AG09319 (cell line): ENCODE measurements around a stretch of chr3.

GRCh38 chr3:112136002-112136386, 2.9 kb upstream of the GCSAM start:
- RRBS: no CpG with 5 or more reads among the region's 1 CpG

GRCh38 chr3:112564487-112565190, 2.8 kb downstream of the SLC35A5 start:
- RRBS: no CpG with 5 or more reads among the region's 11 CpGs

DNA sequence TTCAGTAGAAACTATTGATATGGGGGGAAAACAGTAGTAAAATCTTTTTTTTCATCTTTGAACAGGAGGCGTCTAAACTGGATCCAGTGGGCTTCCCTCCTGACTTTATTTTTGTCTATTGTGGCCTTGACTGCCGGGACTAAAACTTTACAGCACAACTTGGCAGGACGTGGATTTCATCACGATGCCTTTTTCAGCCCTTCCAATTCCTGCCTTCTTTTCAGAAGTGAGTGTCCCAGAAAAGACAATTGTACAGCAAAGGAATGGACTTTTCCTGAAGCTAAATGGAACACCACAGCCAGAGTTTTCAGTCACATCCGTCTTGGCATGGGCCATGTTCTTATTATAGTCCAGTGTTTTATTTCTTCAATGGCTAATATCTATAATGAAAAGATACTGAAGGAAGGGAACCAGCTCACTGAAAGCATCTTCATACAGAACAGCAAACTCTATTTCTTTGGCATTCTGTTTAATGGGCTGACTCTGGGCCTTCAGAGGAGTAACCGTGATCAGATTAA, 18.7 kb downstream of the SLC35A5 start:
- RRBS: no CpG with 5 or more reads among the region's 6 CpGs

- RRBS: no CpG with 5 or more reads among the region's 11 CpGs
Observed at GRCh38 chr3:113147546-113148443, 63.6 kb upstream of the BOC start.

GRCh38 chr3:113193153-113193735, 18.1 kb upstream of the BOC start:
- RRBS: no CpG with 5 or more reads among the region's 9 CpGs

DNA sequence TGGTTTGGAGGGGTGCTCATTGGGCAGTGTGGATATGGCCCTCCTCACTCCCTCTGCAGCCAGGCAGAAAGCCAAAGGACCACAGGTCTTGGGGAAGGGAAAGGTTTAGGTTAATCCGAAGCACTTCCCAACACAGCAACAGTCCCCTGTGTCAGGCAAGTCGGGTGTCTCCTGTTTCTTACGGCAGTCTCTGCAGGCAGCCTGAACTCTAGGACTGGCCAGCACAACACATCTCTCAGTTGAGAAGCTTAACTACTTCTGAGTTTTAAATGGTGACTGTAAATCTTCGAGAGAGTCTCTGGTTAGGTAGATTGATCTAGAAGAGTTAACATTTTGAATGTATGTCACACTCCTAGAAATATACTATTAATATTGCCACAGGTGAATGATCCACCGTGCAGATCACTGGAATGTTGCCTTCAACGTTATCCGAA, 36.8 kb downstream of the BOC start:
- RRBS: no CpG with 5 or more reads among the region's 7 CpGs

DNA sequence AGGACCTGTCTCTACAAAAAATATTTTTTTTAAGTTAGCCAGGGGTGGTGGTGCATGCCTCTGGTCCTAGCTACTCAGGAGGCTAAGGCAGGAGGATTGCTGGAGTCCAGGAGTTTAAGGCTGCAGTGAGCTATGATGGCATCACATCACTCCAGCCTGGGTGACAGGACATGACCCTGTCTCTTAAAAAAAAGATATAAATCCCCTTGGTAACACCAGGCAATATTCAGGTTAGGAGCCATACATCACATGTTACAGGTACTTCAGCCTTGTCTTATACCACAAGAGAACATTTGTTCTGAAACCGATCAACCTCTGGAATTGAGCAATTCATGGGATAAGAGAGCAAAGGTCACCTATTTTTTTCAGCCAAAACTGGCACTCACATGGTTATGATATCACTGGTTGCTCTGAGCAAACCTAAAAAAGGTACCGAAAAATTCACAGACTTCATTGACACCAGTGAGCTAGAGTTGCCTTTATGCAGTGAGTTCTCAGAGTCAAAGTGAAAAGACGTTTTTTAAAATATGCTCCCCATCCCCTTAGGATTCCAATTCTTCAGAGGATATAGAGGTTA, 9.1 kb downstream of the SPICE1 start:
- RRBS: no CpG with 5 or more reads among the region's 3 CpGs

DNA sequence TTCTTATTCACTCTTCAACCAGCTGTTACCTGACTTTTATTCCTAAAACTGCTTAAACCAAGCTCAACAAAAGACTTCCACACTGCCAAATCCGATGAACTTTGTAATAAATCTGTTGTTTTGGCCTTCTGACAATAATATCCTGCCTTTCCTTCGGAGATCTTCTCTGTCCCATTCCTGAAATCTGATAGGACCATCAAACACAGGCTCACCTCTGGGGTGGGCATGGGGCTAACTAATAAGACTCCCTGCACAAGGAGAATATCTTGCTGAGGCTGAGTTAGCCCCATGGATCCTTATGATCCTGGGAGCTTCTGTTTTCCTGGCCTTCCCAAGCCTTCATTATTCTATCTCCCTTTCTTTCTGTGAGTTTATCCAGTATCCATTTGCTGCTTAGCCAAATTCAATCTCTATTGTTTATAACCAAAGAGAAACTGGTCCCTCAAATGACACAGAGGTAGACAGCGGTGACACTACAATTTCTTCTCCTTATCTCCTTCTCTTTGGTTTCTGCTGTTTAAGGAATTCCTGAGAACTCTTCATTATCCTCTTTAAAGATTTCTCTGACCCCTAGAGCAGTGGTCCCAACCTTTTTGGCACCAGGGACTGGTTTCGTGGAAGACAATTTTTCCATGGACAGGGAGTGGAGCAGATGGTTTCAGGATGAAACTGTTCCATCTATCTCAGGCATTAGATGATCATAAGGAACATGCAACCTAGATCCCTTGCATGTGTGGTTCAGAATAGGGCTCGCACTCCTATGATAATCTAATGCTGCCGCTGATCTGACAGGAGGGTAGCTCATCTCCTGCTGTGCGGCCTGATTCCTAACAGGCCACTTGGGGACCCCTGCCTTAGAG, 4.9 kb downstream of the USF3 start:
- RRBS: no CpG with 5 or more reads among the region's 7 CpGs

DNA sequence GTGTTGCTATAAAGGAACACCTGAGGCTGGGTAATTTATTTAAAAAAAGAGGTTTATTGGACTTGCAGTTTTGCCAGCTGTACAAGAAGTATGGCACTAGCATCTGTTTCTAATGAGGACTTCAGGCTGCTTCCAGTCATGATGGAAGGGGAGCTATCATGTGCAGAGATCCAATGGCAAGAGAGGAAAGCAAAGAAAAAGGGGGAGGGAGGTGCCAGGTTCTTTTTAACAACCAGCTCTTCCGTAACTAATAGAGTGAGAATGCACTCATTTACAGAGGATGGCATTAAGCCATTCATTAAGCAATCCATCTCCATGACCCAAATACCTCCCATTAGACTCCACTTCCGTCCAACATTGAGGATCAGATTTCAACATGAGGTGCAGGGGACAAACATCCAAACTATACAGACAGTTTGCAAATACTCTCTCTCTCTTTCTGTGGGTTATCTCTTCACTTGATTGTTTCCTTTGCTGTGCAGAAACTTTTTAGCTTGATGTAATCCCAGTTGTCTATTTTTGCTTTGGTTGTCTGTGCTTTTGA, 21.1 kb downstream of the ZDHHC23 start:
- RRBS: no CpG with 5 or more reads among the region's 2 CpGs

DNA sequence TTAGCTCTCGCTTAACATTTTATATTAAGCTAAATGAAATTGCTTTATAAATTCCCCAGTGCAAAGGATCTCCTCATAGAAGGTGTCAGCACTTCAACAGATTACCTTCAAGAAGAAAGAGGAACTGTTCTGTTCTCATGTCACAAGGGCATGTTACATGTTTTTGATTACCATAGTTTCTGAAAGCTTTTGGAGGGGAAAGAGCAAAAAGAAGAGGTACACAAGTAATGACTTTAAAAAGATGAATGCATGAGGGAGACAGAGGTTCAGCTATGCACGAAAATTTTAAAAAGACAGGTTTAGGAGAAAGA, 45.2 kb downstream of the CCDC191 start:
- RRBS: no CpG with 5 or more reads among the region's 2 CpGs

GRCh38 chr3:114214619-114215624, 22.5 kb downstream of the ZNF80 start:
- RRBS: no CpG with 5 or more reads among the region's 6 CpGs

DNA sequence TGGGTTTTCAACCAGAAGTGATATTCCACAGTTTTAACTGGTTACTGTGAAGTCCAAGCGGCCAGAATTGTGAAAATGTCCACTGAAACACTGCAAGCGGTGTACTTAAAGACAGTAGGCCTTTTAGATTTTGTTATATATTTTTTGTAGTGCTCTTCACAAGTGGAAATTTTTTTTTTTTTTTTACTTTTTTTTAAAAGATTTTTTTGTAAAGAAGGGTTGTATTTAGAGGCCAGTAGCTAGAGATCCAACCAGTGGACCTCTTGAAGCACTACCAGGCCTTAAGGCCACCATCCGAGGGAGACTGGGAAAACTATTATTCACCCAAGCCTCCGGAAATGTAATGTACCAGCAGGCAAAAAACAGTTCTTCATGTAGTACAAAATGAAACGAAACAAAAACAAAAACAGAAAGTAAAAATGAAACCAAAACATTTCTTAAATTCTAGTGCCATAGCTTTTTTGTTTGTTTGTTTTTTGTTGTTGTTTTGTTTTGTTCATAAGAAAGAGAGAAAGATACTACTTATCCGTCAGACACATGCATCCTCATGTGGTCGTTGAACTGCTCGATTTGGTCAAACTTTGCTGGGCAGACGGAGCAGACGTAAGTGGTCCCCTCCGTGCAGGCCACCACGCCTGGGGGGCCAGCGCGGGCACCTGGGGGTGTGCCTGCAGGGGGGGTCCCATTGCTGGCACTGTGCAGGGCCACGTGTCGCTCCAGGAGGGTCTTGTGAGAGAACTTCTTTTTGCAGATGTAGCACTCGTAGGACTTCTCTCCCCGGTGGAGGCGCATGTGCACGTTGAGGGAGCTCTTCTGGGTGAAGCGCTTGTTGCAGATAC, 44.9 kb downstream of the TIGIT start:
- RRBS: no CpG with 5 or more reads among the region's 21 CpGs

- RRBS: no CpG with 5 or more reads among the region's 12 CpGs
Observed at GRCh38 chr3:114450965-114452209, 157.6 kb downstream of the TIGIT start.

DNA sequence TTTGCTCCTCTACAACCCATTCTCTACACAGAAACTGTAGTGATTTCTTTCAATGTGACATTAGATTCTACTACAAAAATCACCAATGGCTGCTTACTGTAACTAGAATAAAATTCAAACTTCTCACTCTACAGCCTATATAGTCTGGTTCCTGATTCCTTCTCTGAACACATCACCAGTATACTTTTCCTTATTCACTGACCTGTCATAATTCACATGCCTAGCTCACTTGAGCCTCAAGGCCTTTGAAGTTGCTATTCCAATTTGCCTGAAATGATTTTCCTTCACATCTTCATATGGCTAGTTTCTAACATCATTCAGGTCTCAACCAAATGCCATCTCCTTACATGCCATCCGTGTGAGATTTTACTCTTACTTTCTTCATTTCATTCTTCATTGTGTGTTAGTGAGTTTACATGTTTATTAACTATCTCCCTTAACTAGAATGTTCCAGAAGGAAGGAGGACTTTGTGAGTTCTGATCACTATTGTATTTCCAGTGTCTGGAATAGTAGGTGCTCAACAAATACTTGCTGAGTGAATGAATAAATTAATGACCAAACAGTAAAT, 264.9 kb downstream of the TIGIT start:
- RRBS: no CpG with 5 or more reads among the region's 1 CpG

- RRBS: no CpG with 5 or more reads among the region's 3 CpGs
Observed at GRCh38 chr3:114616909-114618027, 323.4 kb downstream of the TIGIT start.

GRCh38 chr3:114781917-114782434, 365.1 kb downstream of the ZBTB20 start:
- RRBS: no CpG with 5 or more reads among the region's 3 CpGs

DNA sequence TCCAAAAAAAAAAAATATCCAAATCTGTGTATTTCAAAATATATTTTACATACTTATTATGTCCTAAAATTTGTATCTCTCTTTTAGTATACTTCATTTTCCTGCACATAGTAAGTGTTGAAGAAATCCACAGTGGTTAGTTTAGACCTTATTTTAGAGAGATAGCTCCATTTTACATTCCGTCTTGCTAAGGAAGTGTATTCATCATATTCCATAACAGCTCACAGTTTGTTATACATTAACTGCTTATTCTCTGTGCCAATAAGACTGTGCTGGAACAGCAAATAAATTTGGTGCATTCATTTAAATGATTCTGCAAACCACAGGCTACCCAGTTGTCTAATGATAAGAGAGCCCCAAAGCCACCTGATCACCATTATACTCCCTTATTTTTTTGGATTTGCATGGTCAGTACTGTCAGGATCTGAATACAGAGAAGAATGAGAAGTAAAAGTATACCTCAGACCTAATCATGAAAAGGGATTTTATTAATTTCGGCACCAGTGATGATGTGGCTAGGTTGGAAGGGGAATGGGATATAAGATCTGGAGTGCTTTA, 255.0 kb downstream of the ZBTB20 start:
- RRBS: no CpG with 5 or more reads among the region's 2 CpGs

DNA sequence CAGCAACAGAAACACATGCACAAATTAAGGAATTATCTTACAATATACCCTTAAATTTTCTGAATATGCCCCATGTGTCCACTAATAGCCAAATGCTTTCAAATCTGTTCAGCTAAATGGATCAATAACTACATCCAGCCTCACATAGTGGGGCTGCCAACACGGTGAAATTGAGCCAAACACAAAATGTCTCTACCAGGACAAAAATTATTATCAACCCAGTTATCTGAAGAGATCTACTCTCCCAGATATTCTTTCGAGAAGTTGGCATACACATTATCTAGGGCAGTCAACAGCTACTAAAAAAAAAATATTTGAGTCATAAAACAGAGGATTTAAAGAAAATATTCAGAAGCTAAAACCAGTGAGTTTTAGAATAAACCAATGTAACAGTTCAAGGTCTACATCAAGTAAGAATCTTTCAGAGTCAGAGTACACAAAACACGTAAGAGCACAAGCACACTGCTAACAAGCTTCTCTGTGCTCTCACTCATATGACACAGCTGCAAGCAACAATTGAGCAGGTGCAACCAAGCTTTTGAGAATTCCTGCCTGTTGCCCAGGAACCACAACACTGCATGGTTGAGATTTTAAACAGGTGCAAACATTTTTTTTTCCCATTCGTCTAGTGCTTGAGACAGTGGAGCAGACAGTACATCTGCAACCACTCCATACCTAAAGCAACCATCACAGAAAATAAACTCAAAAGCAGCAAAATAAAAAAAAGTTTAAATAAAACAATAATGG, 247.7 kb downstream of the ZBTB20 start:
- RRBS: no CpG with 5 or more reads among the region's 4 CpGs

GRCh38 chr3:115092342-115092966, 54.6 kb downstream of the ZBTB20 start:
- RRBS: no CpG with 5 or more reads among the region's 5 CpGs